Left lung (tissue), 1 donor: ENCODE measurements around a stretch of chr6.

GRCh38 chr6:1625315-1625768 lies 15.6 kb downstream of the FOXC1 start:
- PRO-cap = no peak

GRCh38 chr6:1693142-1693833 lies 83.6 kb downstream of the FOXC1 start:
- PRO-cap = no peak

DNA sequence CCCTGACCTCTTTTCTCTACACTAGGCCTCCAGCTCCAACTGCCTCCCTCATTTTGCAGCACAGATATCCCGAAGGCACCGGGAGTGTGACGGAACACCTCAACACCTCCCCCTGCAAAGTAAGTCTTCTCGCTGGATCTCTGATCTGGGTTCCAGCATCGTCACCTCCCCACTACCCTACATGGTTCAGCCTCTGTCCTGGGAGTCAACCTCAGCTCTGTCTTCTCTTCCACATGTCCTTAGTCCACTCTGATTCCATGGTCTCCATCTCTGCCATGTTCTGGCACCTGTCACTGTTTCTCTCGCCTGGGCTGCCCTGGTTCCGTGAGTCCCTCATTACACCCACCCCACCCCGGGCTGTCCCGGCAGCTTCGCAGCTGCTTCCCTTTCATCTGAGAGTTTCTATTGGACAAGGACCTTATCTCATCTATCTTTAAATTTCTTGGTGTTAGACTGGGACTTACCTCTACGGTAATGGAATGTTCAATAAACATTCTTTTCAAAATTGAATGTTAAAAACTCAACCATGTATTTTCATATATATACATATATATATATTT lies 108.6 kb downstream of the FOXC1 start:
- PRO-cap = no peak

GRCh38 chr6:1798846-1799565 lies 189.3 kb downstream of the FOXC1 start:
- PRO-cap = no peak

DNA sequence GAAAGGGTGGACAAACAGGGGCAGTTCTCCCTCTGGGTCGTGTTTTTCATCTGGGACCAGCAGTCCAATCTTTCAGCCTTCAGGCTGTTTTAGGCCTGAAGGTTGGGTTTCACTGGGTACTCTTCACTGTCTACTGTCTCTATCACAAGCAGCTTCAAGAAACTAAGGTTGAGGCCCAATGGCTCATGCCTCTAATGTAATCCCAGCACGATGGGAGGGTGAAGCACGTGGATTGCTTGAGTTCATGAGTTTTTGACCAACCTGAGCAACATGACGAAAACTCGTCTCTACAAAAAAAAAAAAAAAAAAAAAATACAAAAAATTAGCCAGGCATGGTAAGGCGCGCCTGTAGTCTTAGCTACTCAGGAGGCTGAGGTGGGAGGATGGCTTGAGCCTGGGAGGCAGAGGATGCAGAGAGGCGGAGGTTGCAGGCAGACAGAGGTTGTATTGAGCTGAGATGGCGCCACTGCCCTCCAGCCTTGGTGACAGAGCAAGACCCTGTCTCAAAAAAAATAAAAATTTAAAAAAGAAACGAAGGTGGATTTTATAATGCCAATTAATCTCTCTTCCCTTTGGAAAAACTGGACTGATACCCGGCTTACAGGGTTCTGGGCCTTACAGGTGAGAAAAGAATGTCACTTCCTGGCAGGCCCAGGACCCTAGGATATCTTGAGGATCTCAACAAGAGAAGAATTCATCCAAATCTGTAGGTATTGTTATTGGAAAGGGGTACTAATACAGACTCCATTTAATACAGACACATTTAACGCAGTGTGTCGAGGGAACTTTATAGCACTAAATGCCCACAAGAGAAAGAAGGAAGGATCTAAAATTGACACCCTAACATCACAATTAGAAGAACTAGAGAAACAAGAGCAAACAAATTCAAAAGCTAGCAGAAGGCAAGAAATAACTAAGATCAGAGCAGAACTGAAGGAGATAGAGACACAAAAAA lies 54.0 kb upstream of the GMDS start:
- PRO-cap = no peak

DNA sequence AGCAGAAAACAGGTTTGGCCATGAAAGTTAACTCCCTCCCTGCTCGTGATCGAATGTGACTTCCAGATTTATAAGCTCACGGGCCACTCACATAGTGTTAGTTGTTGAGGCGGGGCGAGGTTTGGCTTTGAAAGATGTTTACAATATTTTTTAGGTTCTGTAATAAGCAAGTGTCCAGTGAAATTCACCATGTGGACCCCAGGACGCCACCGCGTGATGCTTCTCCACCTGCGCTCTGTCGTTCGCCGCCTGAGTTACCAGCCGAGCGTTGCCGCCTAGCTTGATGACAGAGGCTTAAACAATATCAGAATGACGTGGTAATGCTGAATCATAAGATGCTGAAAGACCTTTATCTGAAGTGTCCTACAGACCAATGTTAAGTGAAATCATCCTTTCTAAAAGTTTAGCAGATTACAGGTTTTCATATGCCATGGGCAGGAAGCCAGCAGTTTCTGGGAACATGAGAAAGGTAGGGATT lies 241.0 kb downstream of the MYLK4 start:
- PRO-cap = no peak

GRCh38 chr6:2623909-2624368 lies 126.8 kb downstream of the MYLK4 start:
- PRO-cap = no peak

DNA sequence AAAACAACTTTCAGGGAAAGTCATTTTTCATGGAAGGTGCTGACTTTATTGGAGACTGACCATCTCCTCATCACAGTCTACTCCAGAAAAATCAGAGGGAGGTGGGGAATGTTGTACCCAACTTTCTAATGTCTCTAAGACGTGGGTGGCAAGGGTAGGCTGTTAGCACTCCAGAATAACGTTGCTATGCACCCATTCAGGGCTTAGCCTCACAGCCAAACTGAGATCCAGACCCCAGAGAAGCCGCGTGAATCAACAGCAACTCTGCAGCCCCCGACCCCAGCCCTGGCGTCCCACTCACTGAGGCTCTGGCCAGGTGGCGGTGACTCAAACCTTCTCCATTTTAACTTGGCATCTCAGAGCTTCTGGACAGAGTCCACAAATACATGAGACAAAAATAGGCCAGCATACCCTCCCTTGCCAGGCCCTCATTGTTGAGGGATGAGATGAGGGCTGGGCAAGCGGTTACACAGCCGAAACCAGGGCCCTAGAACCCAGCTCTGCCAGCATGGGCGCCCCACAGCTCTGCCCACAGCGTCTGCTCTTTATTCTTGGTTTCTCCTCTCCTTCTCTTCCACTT lies 118.4 kb downstream of the MYLK4 start:
- PRO-cap = no peak

GRCh38 chr6:2763174-2763441 lies 2.1 kb upstream of the WRNIP1 start:
- PRO-cap = no peak

DNA sequence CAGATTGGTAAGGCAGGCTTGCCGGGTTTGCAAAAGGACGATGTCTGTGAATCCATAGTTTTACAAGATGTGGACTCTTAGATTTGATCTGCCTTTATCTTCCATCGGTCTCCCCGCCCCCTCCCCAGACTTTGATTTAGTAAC lies 1.3 kb downstream of the WRNIP1 start:
- PRO-cap = no peak

DNA sequence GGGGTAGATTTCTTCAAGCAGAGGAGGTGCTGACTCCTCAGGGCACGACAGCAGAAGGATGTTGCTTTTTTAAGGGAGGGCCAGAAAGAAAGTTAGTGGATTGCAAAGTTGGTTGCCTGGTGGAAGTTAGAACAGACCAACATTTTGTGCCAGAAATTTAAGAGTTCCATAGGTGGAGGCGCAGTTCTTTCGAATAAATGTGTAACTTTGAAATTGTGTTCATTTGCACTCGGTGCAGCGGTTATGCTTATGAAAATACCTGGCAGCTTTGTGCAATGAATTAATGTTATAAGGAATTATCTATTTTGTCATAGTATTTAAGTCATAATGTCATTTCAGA lies 20.0 kb downstream of the WRNIP1 start:
- PRO-cap = unidirectional peak, plus-strand start at position 164 of the sequence

DNA sequence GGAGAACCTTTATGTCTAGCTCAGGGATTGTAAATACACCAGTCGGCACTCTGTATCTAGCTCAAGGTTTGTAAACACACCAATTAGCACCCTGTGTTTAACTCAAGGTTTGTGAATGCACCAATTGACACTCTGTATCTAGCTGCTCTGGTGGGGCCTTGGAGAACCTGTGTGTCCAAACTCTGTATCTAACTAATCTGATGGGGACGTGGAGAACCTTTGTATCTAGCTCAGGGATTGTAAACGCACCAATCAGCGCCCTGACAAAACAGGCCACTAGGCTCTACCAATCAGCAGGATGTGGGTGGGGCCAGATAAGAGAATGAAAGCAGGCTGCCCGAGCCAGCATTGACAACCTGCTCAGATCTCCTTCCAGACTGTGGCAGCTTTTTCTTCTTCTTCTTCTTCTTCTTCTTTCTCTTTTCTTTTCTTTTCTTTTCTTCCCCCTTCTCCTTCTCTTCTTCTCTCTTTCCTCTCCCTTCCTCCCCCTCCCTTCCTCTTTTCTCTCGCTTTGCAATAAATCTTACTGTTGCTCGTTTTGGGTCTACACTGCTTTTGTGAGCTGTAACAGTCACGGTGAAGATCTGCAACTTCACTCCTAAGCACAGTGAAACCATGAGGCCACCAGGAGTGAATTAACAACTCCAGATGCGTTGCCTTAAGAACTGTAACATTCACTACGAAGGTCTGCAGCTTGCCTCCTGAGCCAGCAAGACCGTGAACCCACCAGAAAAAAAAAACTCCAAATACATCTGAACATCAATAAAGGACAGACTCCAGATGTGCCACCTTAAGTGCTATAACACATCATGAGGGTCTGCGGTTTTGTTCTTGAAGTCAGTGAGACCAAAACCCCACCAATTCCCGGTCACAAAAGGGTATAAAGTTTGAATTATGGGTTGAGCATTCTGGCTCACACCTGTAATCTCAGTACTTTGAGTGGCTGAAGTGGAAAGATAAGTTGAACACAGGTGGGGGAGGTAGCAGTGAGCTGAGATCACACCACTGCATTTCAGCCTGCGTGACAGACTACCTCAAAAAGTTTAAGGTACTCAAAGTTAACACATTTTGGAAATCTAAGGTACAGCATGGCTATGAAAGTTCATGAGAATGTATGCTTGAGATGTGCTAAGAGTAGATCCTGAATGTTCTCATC lies 19.6 kb upstream of the SERPINB1 start:
- PRO-cap = unidirectional peak, plus-strand start at position 354 of the sequence

- PRO-cap = no peak
Observed at GRCh38 chr6:2943245-2943659, 28.1 kb downstream of the SERPINB6 start.

GRCh38 chr6:2965209-2965695 lies 6.1 kb downstream of the SERPINB6 start:
- PRO-cap = no peak

- PRO-cap = no peak
Observed at GRCh38 chr6:2984552-2985499, 13.5 kb upstream of the SERPINB6 start.

GRCh38 chr6:3018849-3019966 lies 19.5 kb downstream of the NQO2 start:
- PRO-cap = no peak

GRCh38 chr6:3055792-3056267 lies 12.5 kb upstream of the RIPK1 start:
- PRO-cap = no peak

DNA sequence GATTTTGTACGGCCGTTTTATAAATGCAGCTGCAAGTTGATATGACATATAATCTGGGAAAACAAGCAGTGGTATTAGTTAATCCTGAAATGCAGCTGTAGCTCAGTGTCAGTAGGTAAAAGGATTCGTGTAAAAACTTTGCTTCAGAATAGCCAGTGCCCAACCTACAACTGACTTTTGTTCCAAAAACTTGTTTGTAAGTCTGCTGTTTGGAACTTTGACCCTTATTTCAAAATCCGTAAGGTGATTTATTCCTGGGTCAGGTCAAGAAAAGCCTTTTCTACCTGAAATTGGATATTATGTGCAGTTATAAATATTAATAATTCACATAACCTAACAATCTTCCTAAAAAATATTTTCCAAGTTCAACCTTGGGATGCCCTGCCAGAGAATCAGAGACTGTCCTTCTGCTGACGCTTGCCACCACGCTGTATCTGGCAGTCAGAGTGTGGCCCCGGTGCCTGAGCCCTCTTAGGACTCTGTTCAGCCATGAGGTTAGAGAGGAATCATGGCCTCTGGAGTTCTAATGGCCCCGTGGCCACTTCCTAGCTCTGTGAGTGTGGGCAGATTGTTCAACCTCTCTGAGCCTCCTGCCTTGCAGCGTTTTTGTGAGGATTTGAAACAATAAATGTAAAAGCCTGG lies 2.1 kb downstream of the BPHL start:
- PRO-cap = no peak

GRCh38 chr6:3139266-3140048 lies 17.9 kb downstream of the TUBB2A start:
- PRO-cap = unidirectional peak, plus-strand start at chr6:3139592; bidirectional peak, plus-strand start at chr6:3139781, minus-strand start at chr6:3139602

DNA sequence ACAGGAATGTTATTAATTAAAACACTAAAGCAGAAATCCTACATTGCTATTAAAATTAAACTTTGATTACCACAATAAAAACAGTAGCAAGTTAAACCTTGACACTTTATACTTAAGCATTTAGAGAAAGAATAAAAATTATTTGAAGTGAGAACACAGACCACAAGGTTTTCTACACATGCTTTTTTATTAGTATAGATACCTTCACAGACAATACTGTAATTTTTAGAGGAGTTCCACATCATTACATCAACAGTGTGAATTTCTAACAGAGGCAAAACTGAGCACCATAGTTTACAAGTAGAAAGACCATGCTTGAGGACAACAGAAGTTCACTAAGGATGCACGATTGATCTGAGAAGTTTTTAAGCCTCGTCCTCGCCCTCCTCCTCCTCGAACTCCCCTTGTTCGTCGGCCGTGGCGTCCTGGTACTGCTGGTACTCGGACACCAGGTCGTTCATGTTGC lies 3.8 kb downstream of the TUBB2A start:
- PRO-cap = no peak